H7 (cell line): Measurements from ENCODE around the genes YES1 and SMCHD1.

DNA sequence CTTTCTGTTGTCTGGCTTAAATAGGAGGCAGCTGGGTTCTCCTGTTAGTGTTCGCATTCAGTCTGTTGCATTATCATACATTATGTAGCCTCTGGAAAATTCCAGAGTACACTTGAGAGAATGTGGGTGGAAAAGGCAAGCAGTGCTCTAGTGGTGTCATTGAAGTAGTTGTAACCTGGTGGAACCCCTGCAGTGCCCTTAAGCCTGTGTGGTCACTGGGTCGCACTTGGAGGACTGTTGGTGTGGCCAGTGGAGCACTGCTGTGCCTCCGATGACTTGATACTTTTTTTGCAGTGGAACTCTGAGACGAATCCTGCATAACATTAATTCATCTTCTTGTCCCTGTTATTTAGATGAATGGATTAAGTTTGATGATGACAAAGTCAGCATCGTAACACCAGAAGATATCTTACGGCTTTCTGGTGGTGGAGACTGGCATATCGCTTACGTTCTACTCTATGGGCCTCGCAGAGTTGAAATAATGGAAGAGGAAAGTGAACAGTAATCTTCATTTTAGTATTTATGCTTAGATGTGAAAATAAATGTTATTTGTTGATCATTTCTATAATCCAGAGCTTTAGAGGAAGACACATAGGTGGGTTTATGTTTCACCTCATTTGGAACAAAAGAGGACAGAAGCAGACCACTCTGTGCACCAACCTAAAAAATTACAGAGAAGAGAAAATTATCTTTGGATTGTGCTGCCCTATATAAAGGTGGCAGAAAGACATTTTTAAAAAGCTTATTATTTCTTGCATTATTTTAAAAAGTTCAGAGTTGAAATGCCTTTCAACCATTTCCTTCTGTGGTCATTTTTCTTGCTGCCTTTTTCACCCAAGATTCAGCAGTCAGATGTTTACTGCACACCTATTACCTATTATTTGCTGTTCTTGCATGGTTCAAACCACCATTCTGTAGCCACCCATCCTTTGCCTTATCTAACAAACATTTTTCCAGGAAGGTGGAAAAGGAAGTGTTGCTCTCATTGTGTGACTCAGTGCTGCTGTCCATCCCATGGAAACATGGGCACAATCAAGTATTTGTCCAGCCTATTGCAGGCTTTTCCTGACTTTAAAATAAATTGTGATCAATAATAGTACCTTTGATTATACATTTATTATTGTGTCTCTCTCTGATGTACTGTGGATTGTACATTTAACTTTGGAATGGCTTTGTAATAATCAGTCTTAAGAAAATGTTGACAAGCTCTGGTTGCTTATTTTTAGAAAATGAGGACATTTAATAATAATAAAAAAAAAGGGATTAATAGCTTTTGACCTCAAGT, 52.9 kb downstream of the USP14 start:
- RAMPAGE, long total RNA: no peak

DNA sequence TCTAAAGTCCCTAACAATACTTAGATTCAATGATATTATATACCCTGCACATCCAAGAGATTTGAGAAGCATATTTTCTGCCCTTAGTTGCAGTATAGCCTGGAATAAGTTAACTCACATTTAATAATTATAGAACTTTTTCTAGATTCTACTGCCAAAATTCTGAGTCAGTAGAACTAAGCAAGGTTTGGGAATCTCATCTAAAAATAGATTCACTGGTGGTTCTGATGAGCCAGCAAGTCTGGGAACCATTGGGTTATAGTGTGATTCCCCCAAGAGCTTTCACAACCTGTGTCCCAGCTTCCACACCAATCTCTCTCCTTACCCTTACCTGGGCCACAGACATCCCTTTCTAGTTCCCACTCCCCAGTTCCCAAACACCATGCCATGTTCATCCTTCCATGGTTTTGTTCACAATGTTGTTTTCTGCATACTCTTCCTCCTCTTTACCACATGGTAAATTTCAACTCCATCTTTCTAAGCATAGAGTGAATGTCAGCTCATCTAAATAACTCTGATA, 6.1 kb downstream of the THOC1 start:
- RAMPAGE, long total RNA: no peak

GRCh38 chr18:666044-666326, 8.5 kb downstream of the TYMS start:
- RAMPAGE, long total RNA: no peak

GRCh38 chr18:713044-713528, 656 bp upstream of the ENOSF1 start:
- RAMPAGE, long total RNA: no peak

GRCh38 chr18:808229-809008, 3.6 kb downstream of the YES1 start:
- RAMPAGE, long total RNA: no peak

GRCh38 chr18:811763-812116, 302 bp downstream of the YES1 start:
- RAMPAGE, long total RNA: no peak

DNA sequence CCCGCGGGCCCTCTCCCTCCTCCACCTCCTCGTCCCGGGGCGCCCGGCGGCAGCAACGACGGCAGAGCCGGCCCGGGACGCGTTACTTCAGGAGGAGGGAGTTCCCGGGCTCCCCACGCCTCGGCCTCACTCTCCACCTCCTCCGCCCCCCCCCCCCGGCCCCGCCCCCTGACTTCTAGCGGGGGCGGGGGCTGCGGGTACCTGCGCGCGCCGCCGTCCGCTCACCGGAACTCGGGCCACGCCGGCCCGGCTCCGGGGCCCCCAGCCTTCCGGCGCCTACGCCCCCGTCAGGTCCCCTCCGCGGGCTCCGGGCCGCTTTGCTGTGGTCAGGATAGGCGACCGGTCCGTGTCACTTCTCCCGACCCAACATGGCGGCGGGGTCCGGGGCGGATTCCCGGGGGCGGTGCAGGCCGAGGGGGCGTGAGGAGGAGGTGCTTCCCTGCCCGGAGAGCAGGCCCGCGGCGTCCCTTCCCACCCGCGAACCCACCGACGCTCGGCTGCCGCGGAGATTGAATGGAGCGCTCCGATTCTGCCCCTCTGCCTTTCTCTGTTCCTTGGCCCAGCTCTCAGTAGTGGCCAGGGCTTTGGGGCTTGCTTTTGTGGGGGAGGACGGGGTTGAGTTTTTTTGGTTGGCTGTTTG, at the start of gene YES1:
Gene YES1, minus strand, starts transcription at position 60 of the 640 bp plus-strand sequence.
- RAMPAGE, long total RNA: start-site peak on the minus strand centred at position 85 of the sequence, 62 bp wide, 988 reads

DNA sequence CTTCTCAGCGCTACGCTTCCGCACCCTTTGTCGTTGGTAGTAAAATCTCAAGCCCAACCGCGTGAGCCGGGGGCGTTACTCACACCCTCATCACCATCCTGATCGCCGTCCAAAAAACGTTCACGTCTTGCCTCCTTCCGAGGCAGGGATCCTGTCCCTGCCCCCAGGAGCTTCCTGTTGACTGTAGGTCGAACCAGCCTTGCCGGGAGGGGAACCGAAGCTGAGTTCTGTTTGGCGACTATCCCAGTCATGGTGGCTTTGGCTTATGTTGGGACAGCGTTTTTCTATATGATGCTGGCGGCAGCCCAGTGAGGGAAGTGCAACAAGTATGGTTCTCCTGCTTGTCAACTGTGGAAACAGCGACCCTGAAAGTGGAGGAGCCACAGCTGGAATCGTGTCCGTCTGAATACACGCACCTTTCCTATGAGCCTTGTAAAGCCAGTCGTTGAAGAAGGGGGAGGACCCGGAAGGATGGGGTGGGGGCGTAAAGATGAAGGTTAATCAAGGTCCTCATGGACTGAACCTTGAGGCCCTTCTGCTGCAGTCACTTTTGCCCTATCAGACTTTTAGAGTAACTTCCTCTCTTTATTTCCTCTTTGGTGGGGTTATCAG, 887 bp upstream of the YES1 start:
- RAMPAGE, long total RNA: no peak

GRCh38 chr18:830030-830979, 18.3 kb upstream of the YES1 start:
- RAMPAGE, long total RNA: no peak

DNA sequence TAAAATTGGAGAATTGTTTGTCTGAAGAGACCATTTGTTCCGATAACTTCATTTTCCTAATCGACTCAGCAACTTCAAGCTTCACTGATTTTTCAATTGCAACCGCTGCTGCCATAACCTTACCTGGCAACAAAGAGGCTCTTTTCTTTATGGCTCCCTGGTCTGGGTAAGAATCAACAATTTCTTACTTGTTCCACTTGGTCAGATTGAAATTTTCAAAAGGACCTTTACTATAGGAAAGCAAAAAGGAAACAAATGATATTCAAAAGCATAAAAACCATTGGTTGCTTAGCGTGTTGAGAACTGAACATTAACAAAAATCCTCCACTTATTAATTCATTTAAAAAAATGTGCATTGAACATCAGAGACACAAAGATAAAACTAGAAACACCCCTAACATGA, 24.2 kb downstream of the ADCYAP1 start:
- RAMPAGE, long total RNA: no peak

DNA sequence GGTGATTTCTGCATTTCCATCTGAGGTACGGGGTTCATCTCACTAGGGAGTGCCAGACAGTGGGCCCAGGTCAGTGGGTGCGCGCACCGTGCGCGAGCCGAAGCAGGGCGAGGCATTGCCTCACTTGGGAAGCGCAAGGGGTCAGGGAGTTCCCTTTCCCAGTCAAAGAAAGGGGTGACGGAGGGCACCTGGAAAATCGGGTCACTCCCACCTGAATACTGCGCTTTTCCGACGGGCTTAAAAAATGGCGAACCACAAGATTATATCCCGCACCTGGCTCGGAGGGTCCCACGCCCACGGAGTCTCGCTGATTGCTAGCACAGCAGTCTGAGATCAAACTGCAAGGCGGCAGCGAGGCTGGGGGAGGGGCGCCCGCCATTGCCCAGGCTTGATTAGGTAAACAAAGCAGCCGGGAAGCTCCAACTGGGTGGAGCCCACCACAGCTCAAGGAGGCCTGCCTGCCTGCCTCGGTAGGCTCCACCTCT, 324.0 kb downstream of the METTL4 start:
- RAMPAGE, long total RNA: no peak

DNA sequence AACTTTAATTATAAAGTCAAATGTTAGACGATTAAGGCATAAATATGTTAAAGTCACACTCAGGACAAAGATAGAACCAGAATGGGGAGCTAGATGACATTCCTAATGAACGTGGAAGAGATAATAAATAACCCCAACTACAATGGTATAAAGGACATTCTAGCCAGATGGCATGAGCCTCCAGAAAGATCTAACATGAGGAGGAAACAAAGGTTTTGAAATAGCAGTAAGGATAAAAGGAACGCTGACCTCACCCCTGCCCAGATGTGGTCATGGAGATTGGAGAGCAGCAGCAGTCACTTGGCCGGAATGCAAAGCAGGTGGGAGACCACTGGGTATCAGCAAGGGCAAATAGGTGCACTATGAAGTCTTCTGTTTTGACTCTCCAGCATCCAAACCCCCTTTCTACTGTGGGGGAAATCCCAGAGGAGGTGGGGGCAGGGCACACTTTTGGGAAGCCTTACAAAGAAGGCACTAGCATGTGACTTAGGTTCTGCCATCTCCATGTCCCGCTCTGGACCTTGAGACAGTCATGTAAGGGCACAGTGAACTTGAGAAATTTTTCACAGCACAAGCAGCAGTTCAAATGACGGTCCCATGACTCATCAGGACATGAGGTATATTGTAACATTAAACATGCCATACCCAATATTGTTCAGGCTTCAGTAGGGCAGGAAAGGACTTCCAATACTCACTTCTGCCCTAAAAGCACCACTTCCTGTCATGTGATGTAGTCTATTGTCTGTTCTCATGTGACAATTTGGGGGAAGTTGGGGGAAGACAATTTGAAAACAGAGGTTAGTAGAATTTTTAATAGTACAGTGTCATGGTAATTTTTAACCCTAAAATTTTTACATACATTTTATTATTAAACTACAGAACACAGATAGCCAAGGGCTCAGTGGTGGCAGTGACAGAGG, 55.2 kb downstream of the METTL4 start:
- RAMPAGE, long total RNA: no peak

- RAMPAGE, long total RNA: no peak
These were observed at the start of gene SMCHD1 for GRCh38 chr18:2655473-2655992. TSS of gene SMCHD1 (plus strand) at chr18:2655726.

GRCh38 chr18:2697758-2698113, 42.2 kb downstream of the SMCHD1 start:
- RAMPAGE, long total RNA: no peak

GRCh38 chr18:2728848-2729683, 73.5 kb downstream of the SMCHD1 start:
- RAMPAGE, long total RNA: no peak

DNA sequence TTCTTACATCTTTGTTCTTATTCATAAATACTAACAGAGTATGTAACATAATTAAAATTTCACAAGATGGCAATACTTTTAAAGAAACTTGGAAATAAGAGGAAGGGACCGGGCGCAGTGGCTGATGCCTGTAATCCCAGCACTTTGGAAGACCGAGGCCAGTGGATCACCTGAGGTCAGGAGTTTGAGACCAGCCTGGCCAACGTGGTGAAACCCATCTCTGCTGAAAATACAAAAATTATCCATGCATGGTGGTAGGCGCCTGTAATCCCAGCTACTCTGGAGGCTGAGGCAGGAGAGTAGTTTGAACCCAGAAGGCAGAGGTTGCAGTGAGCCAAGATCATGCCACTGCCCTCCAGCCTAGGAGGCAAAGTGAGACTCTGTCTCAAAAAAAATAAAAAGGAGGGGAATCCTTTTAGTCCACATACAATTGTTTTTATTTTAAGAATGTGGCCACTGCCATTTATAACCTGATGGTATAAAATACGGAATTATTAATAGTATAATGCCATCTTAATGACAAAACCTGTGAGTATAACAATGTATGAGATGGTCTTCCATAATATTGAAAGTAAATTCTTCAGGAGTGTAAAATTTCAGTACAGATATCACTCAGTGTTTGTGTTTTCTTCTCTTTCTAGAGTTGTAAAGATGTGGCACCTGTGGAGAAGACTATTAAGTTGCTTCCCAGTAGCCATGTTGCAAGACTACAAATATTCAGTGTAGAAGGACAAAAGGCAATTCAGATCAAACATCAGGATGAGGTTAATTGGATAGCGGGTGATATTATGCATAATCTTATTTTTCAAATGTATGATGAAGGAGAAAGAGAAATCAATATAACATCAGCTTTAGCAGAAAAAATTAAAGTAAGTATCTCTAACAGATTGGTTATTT, 76.3 kb downstream of the SMCHD1 start:
- RAMPAGE, long total RNA: no peak

DNA sequence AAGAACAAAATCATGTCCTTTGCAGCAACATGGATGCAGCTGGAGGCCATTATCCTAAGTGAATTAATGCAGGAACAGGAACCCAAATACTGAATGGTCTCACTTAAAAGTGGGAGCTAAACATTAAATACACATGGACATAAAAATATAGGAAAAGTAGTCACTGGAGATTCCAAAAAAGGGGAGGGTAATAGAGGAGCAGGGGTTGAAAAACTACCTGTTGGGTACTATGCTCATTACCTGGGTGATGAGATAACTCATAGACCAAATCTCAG, 81.5 kb downstream of the SMCHD1 start:
- RAMPAGE, long total RNA: no peak

GRCh38 chr18:2881416-2882313, 34.9 kb downstream of the EMILIN2 start:
- RAMPAGE, long total RNA: no peak

DNA sequence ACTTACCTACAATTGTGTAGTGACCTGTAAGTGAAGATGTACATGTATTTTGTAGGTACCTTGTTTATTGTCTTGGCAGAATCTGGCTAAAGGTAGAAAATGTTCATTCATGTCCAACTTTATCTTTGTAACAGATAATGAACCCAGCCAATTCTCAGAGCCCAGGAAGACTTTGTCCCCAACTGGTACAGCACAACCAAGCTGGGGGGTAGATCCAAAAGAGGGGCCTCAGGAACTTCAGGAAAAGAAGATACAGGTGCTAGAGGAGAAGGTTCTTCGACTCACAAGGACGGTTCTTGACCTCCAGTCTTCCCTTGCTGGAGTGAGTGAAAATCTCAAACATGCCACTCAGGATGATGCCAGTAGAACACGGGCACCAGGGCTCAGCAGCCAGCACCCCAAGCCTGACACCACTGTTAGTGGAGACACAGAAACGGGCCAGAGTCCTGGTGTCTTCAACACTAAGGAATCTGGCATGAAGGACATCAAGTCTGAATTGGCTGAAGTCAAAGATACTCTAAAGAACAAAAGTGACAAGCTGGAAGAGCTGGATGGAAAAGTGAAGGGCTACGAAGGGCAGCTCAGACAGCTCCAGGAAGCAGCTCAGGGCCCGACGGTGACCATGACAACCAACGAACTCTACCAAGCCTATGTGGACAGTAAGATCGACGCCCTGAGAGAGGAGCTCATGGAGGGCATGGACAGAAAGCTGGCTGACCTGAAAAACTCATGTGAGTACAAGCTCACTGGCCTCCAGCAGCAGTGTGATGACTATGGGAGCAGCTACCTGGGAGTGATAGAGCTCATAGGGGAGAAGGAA, 43.8 kb downstream of the EMILIN2 start:
- RAMPAGE, long total RNA: no peak

GRCh38 chr18:2902577-2903510, 56.0 kb downstream of the EMILIN2 start:
- RAMPAGE, long total RNA: no peak